Measurements from ENCODE around the genes MBD3L5 and MCOLN1.

- RRBS: 0% methylated on average over 2 of the region's 28 CpGs
Observed at GRCh38 chr19:6738411-6739393, 778 bp upstream of the TRIP10 start.

GRCh38 chr19:6827893-6829284 lies 55.9 kb downstream of the VAV1 start:
- RRBS: no CpG with 5 or more reads among the region's 35 CpGs

DNA sequence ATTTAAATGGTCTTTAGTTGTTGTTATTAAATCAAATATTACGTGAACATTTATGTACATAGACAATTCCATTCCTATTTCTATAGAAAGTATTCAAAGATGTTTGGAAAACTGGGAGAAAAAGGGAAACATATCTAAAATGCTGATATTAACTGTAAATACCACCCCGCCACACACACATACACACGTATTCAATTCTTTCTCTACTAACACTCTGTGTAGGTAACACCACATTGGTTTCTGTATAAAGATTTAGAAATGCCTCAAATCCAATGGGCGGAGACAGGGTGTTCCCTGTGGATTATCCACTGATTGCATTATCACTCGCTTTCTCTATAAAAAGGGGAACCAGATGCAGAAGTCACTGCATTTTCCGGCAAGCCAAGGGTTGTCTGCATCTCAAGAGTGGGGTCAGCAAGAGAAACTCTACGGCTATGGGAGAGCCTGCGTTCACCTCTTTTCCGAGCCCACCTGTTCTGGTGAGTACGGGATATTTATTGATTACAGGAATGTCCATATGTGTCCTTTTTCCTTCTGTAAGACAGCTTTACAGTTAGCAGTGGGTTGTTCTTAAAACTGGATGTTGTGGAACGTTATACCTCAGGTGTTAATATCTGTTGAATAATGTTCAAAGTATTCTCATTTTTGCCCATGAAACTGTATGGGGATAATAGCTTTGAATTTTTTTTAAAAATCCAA lies at the start of gene MBD3L5:
TSS of gene MBD3L5 (plus strand) at position 401 of the 699 bp plus-strand sequence.
- RRBS: no CpG with 5 or more reads among the region's 11 CpGs

DNA sequence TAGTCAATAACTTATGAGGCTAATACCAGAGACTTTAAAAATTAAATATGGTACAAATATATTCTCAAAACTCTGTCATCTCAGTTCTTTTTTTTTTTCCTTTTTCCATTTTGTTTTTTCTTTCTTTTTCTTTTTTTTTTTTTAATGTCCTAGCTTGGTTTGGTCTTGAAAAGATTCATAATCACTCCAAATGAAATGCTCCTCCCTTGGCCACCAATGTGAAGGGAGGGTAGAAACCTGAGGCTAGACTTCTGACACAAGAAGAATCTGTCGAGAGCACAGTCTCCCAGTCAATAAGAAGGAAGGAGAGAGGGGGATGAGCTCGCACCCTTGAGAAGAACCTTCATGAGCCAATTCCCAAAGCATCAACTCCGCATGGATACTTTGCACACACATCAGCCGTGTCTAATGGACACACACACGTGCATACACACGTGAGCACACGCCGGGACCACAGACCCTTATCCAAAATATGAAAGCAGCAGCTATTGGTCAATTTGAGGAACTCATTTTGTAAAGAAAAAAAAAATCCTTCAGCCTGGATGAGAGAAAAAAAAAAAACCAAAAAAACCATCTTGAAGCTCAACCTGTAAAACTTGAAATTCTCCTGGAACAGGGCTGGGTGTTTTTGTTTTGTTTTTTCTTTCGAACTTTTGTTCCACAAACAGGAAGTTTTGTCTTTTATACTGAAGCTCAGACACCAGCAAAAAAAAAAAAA lies 46.7 kb downstream of the ZNF557 start:
- RRBS: no CpG with 5 or more reads among the region's 9 CpGs

DNA sequence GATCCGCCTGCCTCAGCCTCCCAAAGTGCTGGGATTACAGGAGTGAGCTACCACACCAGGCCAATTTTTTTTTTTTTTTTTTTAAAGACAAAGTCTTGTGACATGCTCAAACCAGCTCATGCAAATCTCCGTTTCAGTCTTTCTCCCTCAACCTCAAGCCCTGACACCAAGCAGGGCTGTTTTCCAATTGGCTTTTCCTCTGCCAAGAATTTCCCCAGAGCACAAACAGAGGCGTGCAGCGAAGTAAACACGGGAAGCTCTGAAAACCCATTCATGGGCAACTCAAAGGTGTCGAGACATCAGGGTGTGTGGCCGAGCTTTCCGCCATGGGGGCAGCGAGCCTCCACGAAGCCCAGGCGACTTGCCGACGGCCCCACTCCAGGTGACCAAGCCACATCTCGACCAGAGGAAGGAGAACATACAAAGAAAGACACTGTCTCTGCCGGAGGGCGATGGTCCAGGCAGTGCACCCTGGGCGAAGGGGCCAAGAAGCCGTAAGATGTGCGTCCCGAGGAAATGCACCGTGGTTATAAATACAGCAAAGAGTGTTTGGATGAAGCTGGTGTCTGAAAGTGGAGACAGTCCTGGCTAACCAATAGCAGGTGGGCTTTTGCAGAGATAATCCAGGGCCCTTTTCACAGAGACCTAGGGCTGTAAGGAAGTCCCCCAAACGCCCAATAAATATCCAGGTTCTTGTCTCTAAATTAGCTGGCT lies 69.9 kb downstream of the INSR start:
- RRBS: no CpG with 5 or more reads among the region's 22 CpGs

GRCh38 chr19:7333666-7334268 lies 15.0 kb upstream of the ARHGEF18 start:
- RRBS: no CpG with 5 or more reads among the region's 10 CpGs

- RRBS: no CpG with 5 or more reads among the region's 12 CpGs
Observed at GRCh38 chr19:7337231-7338188, 11.2 kb upstream of the ARHGEF18 start.

- RRBS: no CpG with 5 or more reads among the region's 18 CpGs
Observed at GRCh38 chr19:7344732-7345469, 3.8 kb upstream of the ARHGEF18 start.

- RRBS: 12% methylated on average over 41 of the region's 104 CpGs
Observed at GRCh38 chr19:7500742-7501725, 3.7 kb downstream of the TEX45 start.

DNA sequence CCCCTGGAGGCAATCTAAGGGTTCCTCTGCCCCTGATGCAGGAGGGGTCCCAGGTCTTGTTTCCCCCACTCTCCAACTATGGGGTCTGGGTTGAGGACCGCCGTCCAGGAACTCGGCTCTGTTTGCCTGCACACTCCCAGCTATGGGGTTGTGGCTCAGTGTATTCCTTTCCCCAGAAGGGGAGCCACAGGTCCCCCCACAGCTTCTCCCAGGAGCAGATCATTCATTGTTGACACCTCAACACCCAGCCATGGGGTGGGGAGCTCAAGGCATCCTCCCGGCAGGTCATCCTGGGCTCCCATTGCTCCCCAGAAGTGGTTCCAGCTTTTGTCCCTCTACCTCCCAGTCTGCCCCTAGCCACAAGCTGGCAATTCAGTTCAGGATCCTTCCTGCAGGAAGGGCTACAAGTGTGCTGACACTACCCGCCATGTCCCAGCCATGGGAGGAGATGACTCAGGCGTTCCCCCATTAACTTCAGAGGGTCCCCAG lies 1.0 kb downstream of the ZNF358 start:
- RRBS: no CpG with 5 or more reads among the region's 6 CpGs

- RRBS: under 1% methylated on average over 22 of the region's 62 CpGs
Observed at GRCh38 chr19:7522097-7522878, at the start of gene MCOLN1. Gene MCOLN1, plus strand, starts transcription at chr19:7522624.

DNA sequence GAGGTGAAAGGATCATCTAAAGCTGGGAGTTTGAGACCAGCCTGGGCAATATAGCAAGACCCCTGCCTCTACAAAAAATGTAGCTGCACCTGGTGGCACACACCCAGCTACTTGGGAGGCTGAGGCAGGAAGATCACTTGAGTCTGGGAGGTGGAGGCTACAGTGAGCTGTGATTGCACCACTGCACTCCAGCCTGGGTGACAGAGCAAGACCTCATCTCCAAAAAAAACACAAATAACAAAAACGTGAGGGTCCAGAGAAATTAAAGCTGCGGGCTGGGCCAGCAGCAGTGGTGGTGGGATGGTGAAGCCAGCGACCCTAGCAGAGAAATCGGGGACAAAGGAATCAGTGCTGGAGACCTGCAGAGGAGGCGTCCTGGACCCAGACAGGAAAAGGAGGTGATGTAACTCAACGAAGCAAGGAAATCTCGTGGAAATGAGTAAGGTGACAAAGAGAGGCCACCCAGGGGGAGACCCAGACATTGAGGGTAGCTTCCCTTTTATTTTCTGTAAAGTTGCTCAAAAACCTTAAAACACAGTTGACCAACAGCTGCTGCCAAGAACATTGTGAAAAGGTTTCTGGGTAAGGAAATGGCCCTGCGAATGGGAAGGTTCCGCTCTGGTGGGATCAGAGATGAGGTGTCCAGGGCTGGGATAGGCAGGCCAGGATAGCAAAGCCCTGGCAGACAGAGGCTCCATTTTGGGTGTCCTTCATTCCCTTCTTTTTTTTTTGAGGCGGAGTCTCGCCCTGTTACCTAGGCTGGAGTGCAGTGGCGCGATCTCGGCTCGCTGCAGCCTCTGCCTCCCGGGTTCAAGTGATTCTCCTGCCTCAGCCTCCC lies 13.3 kb upstream of the RETN start:
- RRBS: no CpG with 5 or more reads among the region's 16 CpGs

- RRBS: no CpG with 5 or more reads among the region's 11 CpGs
Observed at GRCh38 chr19:7674342-7674915, 2.5 kb upstream of the MCEMP1 start.

GRCh38 chr19:7784055-7784386 lies 21.0 kb downstream of the CLEC4M start:
- RRBS: no CpG with 5 or more reads among the region's 6 CpGs

DNA sequence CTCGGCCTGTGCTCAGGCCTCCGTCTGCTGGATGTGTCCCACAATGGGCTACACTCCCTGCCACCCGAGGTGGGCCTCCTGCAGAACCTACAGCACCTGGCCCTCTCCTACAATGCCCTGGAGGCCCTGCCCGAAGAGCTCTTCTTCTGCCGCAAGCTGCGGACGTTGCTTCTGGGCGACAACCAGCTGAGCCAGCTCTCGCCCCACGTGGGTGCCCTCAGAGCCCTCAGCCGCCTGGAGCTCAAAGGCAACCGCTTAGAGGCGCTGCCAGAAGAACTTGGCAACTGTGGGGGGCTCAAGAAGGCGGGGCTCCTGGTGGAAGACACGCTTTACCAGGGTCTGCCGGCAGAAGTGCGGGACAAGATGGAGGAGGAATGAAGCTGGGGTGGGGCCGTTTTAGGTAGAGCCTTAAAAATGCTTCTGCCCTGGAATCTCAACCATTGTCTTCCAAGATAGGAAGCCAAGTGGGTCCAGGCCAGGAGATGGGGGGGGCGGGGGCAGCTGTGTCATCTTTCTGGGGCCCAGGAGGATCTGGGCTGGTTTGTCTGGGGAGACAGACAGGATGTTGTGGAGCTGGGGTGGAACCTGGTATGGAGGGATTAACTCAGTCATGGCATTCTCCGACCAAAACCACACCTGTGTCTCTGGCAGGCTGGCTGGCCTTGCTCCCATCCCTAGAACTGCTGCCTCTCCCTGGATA lies 3.0 kb upstream of the MAP2K7 start:
- RRBS: no CpG with 5 or more reads among the region's 20 CpGs

- RRBS: no CpG with 5 or more reads among the region's 8 CpGs
Observed at GRCh38 chr19:8307322-8307661, 866 bp downstream of the CD320 start.

GRCh38 chr19:8396528-8397600 lies 6.7 kb downstream of the RAB11B start:
- RRBS: no CpG with 5 or more reads among the region's 29 CpGs

DNA sequence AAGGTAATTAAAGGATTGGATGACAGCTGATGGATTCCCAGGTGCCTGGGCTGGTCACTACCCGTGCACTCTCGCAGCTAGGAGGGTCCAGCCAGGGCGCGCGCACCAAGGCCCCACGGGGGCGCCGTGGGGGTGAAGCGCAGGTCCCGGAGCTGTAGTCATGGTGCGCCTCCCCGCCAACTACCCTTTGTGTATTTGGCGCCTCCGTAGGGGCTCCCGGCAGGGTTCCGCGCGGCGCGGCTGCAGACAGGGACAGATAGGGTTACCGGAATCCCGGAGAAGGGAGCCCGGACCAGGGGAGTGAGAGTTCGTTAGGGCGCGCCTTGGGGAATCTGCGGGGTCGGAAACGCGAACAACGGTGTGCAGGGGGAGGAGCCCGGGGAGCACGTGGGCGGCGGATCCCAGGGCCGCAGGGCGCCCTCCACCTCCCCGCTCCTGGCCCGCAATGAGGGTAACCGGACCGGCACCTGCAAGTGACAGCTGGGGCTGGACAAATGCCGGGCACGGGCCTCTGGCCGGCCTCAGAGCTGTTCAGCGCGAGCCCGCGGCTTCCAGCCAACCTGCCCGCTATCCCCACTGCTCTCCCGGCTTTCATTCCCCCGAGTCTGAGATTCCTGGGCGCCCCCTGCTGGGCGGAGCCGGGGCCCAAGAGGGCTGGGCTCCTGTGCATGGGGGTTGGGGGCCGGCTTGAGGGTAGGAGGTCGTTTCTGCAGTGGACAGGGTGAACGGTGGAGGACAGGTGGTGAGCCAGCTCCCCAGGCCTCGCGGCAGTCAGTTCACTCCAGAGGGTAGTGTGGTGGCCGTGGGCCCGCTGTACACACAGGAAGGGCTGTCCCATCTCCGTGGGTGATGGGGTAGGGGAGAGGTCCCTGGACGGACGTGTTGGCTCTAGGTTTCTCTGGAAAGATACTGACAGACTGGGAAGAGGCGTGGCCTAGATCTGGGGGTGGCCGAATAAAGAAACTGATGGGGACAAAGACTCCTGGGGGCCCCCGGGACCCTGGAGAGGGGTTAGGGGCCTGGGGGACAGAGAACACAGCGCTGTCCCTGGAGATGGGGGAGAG lies 3.6 kb upstream of the PRAM1 start:
- RRBS: 2% methylated on average over 41 of the region's 68 CpGs

DNA sequence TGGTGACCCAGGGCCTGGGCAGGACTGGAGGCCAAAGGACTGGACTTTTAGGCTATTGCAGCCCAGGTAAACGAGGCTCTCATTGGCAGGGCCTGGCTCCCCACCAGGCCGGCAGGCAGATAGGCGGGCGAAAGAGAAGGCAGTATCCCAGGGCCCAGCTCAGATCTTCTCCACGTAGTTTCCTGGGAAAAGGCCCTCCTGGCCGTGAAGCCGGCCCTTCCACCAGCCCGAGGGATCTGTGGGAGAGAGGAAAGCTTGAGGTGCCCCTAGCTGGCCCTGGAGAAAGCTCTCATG lies 7.3 kb upstream of the ZNF414 start:
- RRBS: no CpG with 5 or more reads among the region's 8 CpGs

DNA sequence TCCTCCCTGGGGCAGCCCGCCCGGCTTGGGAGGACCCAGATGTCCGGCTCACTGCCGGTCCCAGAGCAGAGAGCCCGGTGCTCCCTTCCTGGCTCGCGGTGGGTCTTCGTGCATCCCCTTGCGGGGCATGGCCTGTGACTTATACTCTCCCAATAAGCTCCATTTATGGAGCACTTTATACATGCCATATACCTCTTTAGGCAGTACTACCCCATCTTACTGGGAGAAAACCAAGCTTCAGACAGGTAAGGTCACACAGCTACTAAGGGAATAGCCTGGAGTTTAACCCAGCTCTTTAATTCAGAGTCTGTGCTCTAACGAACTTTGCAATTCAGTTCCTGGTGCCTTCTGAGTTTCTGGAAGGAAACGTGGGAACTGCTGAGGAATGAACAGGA lies 15.7 kb upstream of the MYO1F start:
- RRBS: 4% methylated on average over 2 of the region's 11 CpGs

Measured in GM19240 (cell line).